Right ventricle myocardium (tissue), 1 donor: ENCODE measurements around the genes L3MBTL3, TMEM200A and CCN2.

DNA sequence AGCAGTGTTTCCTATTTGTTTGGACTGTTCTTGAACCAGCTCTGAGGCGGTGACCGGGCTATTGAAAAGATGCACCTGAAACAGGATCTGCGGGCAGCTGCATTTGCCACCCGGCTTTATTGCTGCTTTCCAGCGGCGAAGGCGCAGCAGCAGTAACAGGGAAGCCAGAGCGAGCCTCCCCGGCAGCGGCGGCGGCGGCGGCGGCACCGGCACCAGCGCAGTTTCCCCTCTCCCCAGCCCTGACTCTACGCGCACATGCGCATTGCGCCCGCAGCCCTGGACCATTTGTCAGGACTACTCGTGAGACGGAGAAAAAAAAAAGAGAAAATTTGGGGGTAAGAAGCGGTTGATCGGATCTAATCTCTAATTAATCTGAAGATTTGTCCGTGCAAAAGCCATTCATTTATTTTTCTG, at the start of gene L3MBTL3:
L3MBTL3 (plus strand) TSS at position 252 of the 414 bp plus-strand sequence.
- PRO-cap, 2 experiments, result peak in 2 of 2 experiments; most common plus-strand start position 254 of the sequence (in 2); most common minus-strand start position 224 of the sequence (in 1)

DNA sequence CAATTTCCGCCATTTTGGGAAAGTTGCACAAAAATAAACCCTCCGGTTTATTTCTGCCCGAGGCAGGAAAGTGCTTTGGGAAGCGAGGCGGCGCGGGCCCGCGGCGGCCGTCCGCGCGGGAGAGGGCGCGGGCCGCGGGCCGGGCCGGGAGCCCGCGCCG, 1.2 kb downstream of the L3MBTL3 start:
- PRO-cap, 2 experiments, result no peak in any of the 2 experiments

- PRO-cap, 2 experiments, result no peak in any of the 2 experiments
Measured at GRCh38 chr6:130365148-130365652, 617 bp upstream of the TMEM200A start.

GRCh38 chr6:130365653-130366544, at the start of gene TMEM200A:
Gene TMEM200A, plus strand, starts transcription at chr6:130366017.
- PRO-cap, 2 experiments, result no peak in any of the 2 experiments

GRCh38 chr6:130366545-130367062, 787 bp downstream of the TMEM200A start:
- PRO-cap, 2 experiments, result no peak in any of the 2 experiments

GRCh38 chr6:130852668-130853234, 25.5 kb downstream of the SMLR1 start:
- PRO-cap, 2 experiments, result no peak in any of the 2 experiments

- PRO-cap, 2 experiments, result no peak in any of the 2 experiments
Measured at GRCh38 chr6:130853427-130853798, 26.2 kb downstream of the SMLR1 start.

- PRO-cap, 2 experiments, result peak in 2 of 2 experiments; most common minus-strand start chr6:130970339 (in 2)
Measured at GRCh38 chr6:130969940-130970791, 92.9 kb downstream of the EPB41L2 start.

GRCh38 chr6:131259164-131259456, 123.8 kb downstream of the AKAP7 start:
- PRO-cap, 2 experiments, result no peak in any of the 2 experiments

- PRO-cap, 2 experiments, result no peak in any of the 2 experiments
Measured at GRCh38 chr6:131555940-131556413, 17.0 kb upstream of the ARG1 start.

- PRO-cap, 2 experiments, result no peak in any of the 2 experiments
Measured at GRCh38 chr6:131733343-131733794, 22.6 kb upstream of the CTAGE9 start.

DNA sequence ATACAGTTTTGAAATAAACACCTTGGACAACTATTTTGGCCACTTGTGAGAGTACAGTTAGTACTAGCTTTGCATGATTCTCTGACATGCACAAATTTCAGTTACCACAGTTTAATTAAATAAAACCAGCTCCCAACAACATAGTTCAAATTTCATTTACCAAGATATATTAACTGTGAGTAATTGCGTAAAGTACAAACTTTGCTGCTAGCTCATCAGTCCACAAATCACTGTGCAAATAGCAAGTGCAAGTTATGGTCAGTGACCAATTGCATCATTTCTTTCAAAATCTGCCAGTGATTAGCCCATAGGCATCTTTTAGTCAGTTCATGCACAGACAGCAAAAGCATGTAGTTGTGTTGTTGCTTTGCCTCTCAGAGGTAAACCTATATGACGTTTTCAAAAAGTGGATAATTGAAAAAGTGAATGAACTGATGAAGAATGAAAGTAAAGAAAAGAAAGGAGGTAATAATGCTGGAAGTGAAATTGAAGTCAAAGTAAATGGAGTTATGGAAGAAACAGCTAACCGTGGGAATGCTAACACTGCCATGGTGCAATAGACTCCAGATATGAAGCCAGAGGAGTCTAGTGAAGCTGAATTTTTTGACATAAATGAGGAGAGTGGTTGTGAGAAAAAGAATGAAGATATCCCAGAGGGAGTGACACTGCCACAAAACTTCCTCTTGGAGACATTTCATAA, 36.5 kb downstream of the ENPP1 start:
- PRO-cap, 2 experiments, result no peak in any of the 2 experiments

DNA sequence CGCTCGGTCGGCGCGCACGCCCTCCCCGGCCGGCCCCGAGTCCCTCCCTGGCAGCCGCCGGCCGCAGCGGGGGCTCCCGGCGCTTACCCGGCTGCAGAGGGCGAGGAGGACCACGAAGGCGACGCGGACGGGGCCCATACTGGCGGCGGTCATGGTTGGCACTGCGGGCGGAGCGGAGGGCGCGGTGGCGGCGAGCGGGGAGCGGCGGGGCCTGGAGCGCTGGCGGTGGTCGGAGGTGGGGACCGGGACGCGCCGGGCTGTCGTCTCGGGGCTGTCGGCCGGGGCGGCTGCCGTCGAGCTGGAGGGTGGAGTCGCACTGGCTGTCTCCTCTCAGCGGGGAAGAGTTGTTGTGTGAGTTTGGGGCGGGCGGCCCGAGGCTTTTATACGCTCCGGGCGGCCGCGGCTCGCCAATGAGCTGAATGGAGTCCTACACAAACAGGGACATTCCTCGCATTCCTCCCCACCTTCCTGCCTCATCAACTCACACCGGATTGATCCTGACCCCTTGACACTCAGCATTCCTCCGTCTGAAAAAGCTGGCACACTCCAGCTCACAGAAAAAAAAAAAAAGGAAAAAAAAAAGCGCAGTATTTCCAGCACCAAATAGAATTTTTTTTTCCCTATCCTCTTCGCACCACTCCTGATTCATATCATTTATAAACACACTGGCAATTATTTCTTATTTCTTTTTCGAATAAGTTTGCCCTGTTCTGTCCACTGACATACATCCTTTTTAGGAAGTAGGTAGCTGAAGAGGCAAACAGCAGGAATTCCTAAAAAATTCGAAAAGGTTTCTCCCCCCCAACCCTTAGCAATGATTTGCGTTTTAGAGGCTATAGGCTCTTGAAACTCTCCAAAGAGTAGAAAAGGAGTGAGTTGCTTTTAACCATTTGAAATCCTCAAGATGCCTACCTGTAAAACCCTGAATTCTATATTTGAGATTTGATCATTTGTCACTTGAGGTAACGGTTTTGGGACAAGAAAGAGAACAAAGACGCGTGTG, at the start of gene CCN2:
CCN2 (minus strand) TSS at position 353 of the 1,003 bp plus-strand sequence.
- PRO-cap, 2 experiments, result peak in 2 of 2 experiments; most common plus-strand start position 354 of the sequence (in 2); most common minus-strand start position 353 of the sequence (in 2)

- PRO-cap, 2 experiments, result no peak in any of the 2 experiments
Measured at GRCh38 chr6:132333469-132334026, 67.7 kb downstream of the MOXD1 start.

- PRO-cap, 2 experiments, result no peak in any of the 2 experiments
Measured at GRCh38 chr6:132490022-132490917, 22.6 kb downstream of the STX7 start.

GRCh38 chr6:132735381-132735583, 21.4 kb upstream of the VNN1 start:
- PRO-cap, 2 experiments, result no peak in any of the 2 experiments

GRCh38 chr6:133062106-133062685, 179.0 kb upstream of the EYA4 start:
- PRO-cap, 2 experiments, result peak in 2 of 2 experiments; most common plus-strand start chr6:133062415 (in 2); most common minus-strand start chr6:133062200 (in 2)

- PRO-cap, 2 experiments, result no peak in any of the 2 experiments
Measured at GRCh38 chr6:133099585-133100253, 141.4 kb upstream of the EYA4 start.

GRCh38 chr6:133594586-133594955, 294.3 kb upstream of the TCF21 start:
- PRO-cap, 2 experiments, result no peak in any of the 2 experiments

DNA sequence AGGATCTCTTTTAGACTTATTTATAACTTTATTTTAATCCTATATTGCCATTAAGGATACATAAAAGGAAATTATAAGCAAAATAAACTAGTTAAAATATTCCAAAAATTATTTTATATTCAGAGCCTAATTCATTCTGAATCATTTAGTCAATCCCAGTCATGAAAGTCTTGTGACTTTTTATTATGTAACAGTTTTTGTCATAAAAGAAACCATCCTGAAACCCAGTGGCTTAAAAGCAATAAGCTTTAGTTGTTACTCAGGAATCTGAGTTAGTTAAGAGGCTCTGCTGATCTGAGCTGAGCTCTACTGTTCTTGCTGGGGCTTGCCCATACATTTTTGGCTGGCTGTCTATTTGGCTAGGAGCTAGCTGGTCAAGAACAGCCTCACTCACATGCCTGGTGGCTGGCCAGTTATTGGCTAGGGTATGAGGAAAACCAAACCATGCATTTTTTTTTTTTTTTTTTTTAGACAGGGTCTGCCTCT, 10.6 kb downstream of the TCF21 start:
- PRO-cap, 2 experiments, result no peak in any of the 2 experiments